SK-N-SH (cell line): ENCODE measurements around a stretch of chr1.

GRCh38 chr1:116151908-116152504 lies 40.8 kb downstream of the MAB21L3 start:
- RRBS, result no CpG with 5 or more reads among the region's 42 CpGs
CAGE:
- cytosol, long polyA plus RNA, result no peak
- long polyA plus RNA, result no peak
- nucleus, long polyA plus RNA, result no peak

DNA sequence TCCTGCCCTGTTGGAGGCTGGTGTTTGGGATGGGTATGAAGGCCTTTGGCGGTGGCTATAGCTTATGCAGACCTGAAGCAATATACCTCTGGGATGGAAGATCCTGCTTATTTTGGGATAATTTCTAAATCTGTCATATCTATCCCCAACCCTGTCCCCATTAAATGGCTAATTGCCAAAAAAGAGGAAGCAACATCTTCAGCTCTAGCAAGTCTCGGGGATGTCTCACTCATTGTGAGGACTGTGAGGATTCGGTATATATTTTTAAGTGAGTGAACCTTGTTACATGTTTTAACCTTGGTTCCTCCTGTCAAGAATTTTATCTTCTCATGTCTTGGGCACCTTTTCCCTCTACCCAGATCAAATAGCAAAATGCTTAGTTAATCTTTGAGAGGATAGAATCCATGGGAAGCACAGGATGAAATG lies 7.4 kb downstream of the ATP1A1 start:
- RRBS, result no CpG with 5 or more reads among the region's 3 CpGs
CAGE:
- cytosol, long polyA plus RNA, result no peak
- long polyA plus RNA, result no peak
- nucleus, long polyA plus RNA, result no peak

GRCh38 chr1:116393162-116393685 lies 20.2 kb downstream of the ATP1A1 start:
- RRBS, result no CpG with 5 or more reads among the region's 7 CpGs
CAGE:
- cytosol, long polyA plus RNA, result no peak
- long polyA plus RNA, result no peak
- nucleus, long polyA plus RNA, result no peak

DNA sequence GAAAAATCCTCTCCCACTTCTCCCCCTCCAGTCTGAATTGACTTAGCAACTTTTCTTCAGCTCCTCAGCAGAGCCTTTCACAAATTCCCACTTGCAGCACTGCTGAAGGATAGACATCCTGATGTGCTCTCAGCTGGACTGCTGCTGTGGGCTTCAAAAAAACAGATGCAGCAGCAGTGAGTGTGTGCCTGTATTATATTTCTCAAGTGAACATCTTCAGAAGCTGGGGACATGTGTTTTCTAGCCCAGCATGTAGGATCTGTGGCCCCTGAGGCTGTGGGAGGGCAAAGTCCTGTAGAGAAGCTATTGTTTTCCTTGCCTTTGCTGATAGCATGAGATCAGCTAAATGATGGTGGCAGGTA lies 98.6 kb downstream of the CD58 start:
CAGE:
- cytosol, long polyA plus RNA, result no peak
- long polyA plus RNA, result no peak
- nucleus, long polyA plus RNA, result no peak

DNA sequence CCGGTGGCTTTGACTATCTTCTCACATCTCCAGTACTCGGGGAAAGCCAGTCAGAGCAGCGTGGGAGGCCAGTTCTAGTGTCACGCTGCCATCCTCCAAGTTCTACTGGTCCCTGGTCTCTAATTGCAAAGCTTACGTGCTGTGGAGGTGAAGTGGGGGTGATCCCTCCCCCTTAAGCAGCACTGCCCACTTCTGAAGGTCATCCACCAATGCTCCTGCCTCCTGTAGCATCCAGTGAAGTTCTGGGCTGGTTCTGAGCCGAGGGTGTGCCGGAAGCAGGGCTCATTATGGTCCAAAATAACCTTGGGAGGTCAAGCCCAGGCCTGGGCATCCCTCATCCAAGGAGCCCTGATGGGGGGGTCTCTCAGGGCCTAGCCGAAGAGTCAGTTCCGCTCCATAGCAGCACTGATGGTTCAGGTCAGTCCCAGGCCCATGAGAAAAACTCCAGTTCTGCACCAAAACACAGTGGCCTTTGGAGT lies 94.9 kb downstream of the CD58 start:
- RRBS, result no CpG with 5 or more reads among the region's 9 CpGs
CAGE:
- cytosol, long polyA plus RNA, result no peak
- long polyA plus RNA, result no peak
- nucleus, long polyA plus RNA, result no peak

- RRBS, result 97% methylated on average over 2 of the region's 22 CpGs
CAGE:
- cytosol, long polyA plus RNA, result no peak
- long polyA plus RNA, result no peak
- nucleus, long polyA plus RNA, result no peak
These were observed 37.7 kb downstream of the CD58 start for GRCh38 chr1:116532846-116533846.

DNA sequence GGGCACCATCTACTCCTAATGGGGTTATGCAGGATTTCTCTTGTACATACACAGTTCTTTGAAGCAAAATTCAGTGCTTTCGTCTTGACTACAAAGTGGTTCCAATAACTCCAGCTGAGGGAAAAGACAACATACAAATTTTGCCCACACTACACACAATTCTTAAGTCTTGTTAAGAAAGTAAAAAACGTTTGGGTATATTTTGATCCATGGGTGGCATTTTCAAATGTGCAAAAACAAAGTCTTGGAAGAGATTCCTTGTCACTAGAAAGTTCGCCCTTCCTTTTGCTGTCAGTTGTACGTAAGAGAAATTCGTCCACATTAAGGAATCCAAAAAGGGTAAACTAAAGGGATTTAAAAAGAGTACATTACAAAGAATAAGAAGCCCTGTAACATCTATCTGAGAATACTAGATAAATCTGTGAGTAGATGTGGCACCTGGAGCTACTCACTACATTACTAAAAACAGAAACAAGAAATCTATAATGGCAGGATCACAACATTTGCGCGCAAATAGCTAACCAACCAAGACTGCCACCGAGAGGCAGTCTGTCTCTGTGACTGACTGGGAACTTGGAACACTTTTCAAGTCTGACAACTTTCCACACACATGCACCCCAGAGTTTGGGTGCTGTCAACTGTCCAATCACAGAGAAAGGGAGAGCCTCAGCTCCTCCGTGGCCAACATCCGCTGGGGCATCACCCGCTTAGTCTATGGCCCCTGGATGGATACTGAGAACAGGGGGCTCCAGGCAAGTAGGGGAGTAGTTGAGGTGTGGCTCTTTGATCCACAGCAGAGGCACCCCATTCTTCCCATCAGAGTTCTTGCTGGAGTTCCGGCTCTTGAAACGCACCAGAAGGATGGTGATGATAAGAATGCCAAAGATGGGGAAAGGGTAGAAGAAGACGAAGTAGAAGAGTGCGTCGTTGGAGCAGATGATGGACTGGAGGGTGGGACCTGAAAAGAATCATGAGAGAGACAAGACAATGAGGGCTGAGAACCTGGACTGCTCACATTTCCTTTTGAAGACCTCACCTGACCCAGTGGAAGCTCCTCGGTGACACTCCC lies 6.1 kb upstream of the CD58 start:
- RRBS, result no CpG with 5 or more reads among the region's 17 CpGs
CAGE:
- cytosol, long polyA plus RNA, result no peak
- long polyA plus RNA, result no peak
- nucleus, long polyA plus RNA, result no peak

DNA sequence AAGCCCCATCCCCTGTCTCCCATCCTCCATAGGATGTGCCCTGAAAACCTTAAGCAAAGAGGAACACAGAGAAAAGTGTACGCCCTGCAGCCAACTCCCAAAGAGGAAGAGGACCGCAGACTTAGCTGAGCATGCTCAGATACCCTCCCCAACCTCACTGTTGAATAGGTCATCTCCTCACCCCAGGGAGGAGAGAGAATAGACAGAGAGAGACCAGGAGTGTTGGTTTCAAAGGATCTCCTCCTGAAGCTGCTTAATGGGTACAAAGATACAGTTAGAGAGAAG lies 50.5 kb downstream of the CD2 start:
- RRBS, result no CpG with 5 or more reads among the region's 2 CpGs
CAGE:
- cytosol, long polyA plus RNA, result no peak
- long polyA plus RNA, result no peak
- nucleus, long polyA plus RNA, result no peak

GRCh38 chr1:116806034-116806675 lies 51.9 kb downstream of the CD2 start:
- RRBS, result no CpG with 5 or more reads among the region's 1 CpG
CAGE:
- cytosol, long polyA plus RNA, result no peak
- long polyA plus RNA, result no peak
- nucleus, long polyA plus RNA, result no peak

DNA sequence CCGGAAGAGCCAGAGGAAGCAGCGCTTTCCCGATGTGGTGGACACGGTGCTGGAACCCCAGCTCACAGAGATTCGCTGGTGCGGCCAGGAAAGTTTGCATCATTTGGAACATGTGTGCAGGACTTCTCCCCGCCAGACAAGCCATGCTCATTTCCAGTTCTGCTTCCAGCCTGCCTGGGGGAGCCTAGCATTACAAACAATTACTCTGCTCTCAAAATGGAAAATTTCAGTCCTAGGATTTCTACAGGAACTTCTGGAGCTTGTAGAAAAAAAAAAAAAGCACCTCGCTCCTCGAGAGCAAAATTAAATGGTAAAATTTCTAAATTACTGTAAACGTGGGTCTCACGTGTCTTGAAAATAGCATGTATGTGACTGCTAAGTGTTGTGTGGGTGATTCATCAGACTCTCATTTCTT lies 62.0 kb upstream of the PTGFRN start:
- RRBS, result no CpG with 5 or more reads among the region's 11 CpGs
CAGE:
- cytosol, long polyA plus RNA, result no peak
- long polyA plus RNA, result no peak
- nucleus, long polyA plus RNA, result no peak

DNA sequence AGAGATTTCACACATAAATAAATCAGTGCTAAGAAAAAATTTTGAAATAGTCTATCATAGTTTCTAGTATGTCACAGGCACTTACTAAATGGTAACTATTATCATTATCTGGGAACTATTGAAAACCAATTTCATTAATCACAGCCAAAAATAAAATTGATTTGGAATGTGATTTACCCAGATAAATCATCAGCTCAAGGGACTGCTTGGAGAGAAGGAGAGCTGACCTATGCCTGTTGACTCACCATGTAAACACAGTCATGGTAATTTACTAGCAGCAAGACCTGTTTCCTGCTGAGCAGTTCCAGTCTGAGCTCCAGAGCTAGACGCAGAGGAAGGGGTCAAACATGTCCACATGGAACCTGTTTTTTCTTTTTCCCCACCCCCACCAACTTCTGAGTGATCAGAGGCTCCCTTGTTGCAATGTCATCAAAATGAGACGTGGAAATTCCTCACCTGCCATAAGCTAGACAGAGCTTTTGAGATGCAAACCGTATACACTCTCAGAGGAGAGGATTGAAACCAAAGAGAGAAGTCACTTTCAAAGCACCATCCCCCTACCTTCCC lies 56.1 kb upstream of the PTGFRN start:
- RRBS, result no CpG with 5 or more reads among the region's 3 CpGs
CAGE:
- cytosol, long polyA plus RNA, result no peak
- long polyA plus RNA, result no peak
- nucleus, long polyA plus RNA, result no peak

- RRBS, result no CpG with 5 or more reads among the region's 4 CpGs
CAGE:
- cytosol, long polyA plus RNA, result no peak
- long polyA plus RNA, result no peak
- nucleus, long polyA plus RNA, result no peak
These were observed 31.5 kb upstream of the PTGFRN start for GRCh38 chr1:116878322-116878543.

GRCh38 chr1:117147749-117148626 lies 26.4 kb upstream of the TRIM45 start:
- RRBS, result no CpG with 5 or more reads among the region's 7 CpGs
CAGE:
- cytosol, long polyA plus RNA, result no peak
- long polyA plus RNA, result no peak
- nucleus, long polyA plus RNA, result no peak

- RRBS, result no CpG with 5 or more reads among the region's 12 CpGs
CAGE:
- cytosol, long polyA plus RNA, result no peak
- long polyA plus RNA, result no peak
- nucleus, long polyA plus RNA, result no peak
These were observed 3.5 kb upstream of the MAN1A2 start for GRCh38 chr1:117363377-117364429.

GRCh38 chr1:117401931-117402571 lies 34.8 kb downstream of the MAN1A2 start:
- RRBS, result no CpG with 5 or more reads among the region's 5 CpGs
CAGE:
- cytosol, long polyA plus RNA, result no peak
- long polyA plus RNA, result no peak
- nucleus, long polyA plus RNA, result no peak

DNA sequence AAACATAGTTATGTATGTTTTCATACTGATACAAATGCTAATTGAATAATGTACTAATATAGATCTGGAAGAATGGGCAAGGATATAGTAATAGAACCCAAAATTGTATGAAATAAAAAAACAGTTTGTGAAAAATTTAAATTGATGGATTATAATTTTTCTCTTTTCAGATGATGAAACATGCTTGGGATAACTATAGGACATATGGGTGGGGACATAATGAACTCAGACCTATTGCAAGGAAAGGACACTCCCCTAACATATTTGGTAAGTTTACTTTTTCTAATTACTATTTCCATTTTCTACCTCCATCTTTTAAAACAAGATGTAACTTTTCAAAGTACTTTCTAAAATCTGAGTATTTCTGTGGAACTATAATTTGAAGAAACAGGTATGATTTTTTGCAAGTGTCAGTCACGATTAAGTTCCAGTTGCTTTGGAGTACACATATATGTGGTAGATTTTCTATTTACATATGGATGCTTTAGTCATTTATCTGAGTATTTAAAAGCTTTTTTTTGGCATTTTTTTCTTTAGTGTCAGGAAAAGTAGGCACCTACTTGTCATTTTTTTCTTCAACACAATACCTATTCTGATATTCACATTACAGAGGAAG lies 38.2 kb downstream of the MAN1A2 start:
- RRBS, result no CpG with 5 or more reads among the region's 1 CpG
CAGE:
- cytosol, long polyA plus RNA, result no peak
- long polyA plus RNA, result no peak
- nucleus, long polyA plus RNA, result no peak

DNA sequence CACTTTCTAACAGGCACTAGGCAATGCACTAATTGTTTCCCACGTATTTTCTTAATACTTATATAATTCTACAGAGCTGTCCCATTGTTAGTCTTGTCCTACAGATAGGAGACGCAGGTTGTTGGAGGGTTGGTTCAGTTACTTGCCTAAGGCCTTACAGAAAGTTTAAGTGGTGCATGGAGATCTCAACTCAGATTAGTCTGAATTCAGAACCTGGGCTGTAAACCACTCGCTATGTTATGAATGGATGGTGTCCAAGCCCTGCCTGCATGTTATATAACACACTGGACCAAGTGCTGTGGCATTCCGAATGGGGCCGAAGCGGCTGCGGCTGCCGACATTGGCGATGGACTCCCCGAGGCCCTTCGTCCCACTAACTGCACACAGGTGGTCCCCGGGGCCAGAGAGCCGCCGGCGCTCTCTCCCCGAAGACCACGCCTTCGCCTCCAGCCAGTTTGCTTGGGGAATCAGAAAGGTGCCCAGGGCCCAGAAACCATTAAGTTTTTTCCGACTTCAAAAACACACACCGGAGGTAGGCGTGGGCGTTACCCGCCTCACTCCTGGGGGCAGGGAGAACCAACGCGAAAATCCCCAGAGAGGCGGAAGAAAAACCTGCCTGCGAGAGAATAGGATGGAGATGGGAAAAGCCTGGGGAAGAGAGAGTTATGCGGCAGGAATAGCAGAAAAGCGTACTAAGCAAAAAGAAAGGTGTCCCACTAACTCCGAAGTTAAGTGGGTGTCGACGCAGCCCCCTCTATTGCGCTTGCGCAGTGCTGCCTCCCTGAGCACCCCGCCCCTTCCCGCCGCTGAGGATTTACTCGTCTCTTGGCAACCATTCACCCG lies 597 bp upstream of the TENT5C start:
- RRBS, result 0% methylated on average over 7 of the region's 39 CpGs
CAGE:
- cytosol, long polyA plus RNA, result no peak
- long polyA plus RNA, result no peak
- nucleus, long polyA plus RNA, result no peak

DNA sequence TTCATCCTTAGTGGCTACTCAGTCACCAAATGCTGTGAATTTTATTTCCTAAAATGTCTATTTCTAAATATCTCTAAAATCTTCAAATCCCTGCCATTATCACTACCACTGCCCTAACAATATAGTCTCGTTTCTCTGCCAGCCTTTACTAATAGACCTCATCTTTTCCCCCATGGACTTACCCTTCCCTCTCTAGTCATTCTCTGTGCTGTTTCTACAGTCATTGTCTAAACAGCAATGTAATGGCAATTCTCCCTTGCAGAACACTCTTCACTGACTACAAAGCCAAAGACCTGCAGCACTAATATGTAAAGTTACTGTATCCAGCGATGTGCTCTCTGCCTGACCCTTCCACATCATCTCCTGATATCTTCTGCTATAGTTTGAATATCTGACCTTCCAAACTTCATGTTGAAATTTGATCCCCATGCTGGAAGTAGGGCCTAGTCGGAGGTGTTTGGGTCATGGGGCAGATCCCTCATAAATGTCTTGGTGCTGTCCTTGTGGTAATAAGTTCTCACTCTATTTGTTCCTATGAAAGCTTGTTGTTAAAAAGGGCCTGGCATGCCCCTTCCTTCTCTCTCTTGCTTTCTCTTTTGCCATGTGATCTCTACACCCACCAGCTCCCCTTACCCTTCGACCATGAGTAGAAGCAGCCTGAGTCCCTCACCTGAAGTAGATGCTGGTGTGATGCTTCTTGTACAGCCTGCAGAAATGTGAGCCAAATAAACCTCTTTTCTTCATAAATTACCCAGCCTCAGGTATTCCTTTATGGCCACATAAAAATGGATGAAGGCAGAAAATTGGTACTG lies 55.4 kb downstream of the GDAP2 start:
- RRBS, result no CpG with 5 or more reads among the region's 4 CpGs
CAGE:
- cytosol, long polyA plus RNA, result no peak
- long polyA plus RNA, result no peak
- nucleus, long polyA plus RNA, result no peak

- RRBS, result no CpG with 5 or more reads among the region's 29 CpGs
CAGE:
- cytosol, long polyA plus RNA, result no peak
- long polyA plus RNA, result no peak
- nucleus, long polyA plus RNA, result no peak
These were observed 411 bp downstream of the WDR3 start for GRCh38 chr1:117929861-117930438.

DNA sequence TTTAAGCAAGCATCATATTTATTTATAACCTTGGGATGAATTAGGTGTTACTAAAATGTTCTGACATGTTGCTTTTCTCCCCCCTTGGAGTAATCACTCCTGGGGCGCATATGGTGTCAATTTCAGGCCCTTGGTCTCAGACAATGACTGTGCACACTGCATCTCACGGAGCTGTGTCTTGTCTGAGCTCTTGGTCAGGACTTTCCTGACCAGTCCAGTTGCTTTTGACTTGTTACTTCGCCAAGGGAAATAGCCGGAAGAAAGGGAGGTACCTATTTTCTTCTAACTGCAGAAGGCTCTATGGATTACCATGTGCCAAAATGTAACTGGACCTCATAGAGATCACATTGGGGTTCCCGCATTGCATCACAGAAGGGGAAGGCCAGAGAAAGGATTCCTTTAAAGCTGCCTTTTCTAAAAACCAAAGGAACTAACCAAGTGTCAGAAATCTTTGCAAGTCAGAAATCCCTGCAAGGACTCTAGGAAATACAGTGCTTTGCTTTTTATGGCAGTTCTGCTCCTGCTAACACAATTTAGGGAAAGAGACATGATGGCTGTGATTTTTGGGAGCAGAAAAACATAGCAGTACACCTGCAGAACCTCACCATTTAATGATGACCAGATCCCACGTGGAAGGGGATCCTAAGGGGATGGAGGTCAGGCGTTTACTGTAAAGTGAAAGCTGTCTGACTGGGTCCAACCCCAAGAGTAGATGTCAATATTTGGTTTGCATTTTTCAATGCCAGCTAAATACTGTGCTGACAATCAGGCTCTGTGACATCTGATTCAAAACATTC lies 68.5 kb downstream of the SPAG17 start:
- RRBS, result no CpG with 5 or more reads among the region's 7 CpGs
CAGE:
- cytosol, long polyA plus RNA, result no peak
- long polyA plus RNA, result no peak
- nucleus, long polyA plus RNA, result no peak